ReNcell CX (cell line): Measurements from ENCODE around the genes INHBA and POLD2.

GRCh38 chr7:41047738-41048252 lies 655.1 kb downstream of the INHBA start:
- PRO-cap = no peak

DNA sequence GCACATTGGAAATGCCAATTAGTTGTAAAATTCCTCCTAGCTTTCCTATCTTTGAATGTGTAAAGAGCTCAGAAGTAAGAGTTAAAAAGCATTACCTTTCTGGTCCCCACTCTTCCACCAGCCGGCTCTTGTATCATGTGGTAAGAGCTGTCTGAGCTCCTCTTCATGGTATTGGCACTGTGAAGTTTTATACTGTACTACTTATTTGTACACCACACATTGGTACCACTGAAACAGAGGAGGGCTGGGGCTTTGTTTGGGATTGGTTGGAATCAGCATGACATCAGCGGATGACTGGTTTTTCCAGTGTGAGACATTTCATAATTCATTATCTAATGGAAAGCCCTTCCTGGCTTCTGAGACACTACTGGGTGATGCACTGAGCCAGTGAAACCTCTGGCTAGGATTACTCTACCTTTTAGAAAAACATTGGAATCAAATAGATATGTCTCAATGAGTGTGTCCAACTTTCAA lies at the start of gene INHBA:
Gene INHBA, minus strand, starts transcription at position 181 of the 474 bp plus-strand sequence.
- PRO-cap = no peak

DNA sequence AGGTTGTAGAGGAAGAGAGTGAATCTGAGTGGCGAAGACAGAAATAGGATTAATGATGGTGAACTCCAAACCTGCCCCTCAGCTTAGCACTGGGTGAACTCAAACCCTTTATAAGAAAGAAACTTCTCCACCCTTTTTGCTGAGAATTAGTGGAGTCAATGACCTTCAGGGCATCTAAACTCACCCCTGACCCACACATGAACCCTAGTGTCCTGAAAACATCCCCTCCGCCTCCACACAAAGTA lies 1.4 kb upstream of the INHBA start:
- PRO-cap = no peak

GRCh38 chr7:41705918-41706843 lies 3.3 kb upstream of the INHBA start:
- PRO-cap = no peak

GRCh38 chr7:42193104-42193667 lies 43.8 kb downstream of the GLI3 start:
- PRO-cap = no peak

DNA sequence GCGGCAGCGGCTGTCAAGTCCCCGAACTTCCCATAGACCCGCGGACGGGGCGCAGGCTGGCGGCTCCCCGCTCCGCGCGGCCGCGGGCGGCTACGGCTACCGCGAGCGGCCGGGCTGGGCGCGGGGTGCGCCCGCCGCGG lies 163 bp downstream of the GLI3 start:
- PRO-cap = no peak

GRCh38 chr7:42263778-42264561 lies 27.0 kb upstream of the GLI3 start:
- PRO-cap = bidirectional peak, plus-strand start at chr7:42264299, minus-strand start at chr7:42264106

DNA sequence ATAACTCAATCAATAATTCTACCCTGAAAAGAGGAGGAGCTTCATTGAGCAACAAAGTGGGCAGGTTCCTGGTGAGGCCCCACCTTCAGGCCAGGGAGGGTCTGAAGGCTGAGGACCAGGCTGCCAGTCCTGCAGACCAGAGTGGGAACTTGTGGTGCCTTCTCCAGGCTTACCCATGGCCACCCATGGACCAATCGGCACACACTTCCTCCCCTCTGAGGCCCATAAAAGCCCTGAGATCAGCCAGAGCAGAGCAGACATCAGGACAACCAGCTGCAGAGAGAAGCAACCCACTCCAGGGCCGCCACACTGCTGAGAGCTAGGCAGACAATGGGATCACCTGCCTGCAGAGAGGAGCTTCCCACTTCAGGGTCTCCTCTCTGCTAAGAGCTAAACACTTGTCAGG lies 34.1 kb downstream of the C7orf25 start:
- PRO-cap = no peak

DNA sequence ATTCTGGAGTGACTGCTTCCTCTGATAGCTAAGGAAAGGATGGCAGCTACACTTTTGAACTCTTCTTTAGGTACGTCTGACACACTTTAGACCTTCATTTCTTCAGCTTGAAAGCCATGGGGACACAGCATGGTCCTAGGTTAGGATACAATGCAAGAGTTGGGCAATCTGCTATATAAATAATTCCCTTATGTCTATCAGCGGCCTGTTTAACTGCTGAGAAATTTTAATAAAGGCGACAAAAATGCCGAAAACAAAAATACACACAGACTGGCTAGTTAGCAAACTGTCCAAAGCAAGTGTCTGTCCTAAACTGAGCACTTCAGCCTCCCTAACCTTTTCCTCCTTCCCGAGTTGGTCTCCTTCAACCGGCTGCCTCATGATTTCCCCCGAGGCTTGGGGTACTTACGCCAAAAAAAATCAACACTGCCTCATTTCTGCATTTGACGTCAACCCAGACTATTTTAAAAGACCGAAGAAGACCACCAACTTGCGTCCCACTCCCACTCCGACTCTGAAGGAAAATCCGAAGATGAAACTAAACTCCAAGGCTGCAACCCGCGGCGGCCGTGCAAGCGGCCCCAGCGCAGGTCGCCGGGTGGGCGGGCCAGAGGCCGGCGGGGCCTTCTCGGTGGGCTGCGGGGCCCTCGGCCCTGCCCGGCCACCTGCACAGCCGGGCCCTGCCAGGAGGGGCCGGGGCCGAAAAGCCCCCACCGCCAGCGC lies 650 bp downstream of the C7orf25 start:
- PRO-cap = unidirectional peak, plus-strand start at position 616 of the sequence

- PRO-cap = unidirectional peak, plus-strand start at chr7:43650559
These were observed 67.6 kb downstream of the STK17A start for GRCh38 chr7:43650361-43651000.

- PRO-cap = bidirectional peak, plus-strand start at chr7:43651585, minus-strand start at chr7:43651572
These were observed 68.3 kb downstream of the STK17A start for GRCh38 chr7:43651001-43651806.

DNA sequence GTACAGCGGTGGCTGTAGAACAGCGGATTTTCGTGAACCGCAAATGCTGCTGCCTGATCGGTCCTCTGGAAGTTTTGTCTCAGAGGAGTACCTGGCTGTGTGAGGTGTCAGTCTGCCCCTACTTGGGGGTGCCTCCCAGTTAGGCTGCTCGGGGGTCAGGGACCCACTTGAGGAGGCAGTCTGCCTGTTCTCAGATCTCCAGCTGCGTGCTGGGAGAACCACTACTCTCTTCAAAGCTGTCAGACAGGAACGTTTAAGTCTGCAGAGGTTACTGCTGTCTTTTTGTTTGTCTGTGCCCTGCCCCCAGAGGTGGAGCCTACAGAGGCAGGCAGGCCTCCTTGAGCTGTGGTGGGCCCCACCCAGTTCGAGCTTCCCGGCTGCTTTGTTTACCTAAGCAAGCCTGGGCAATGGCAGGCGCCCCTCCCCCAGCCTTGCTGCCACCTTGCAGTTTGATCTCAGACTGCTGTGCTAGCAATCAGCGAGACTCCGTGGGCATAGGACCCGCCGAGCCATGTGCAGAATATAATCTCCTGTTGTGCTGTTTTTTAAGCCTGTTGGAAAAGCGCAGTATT lies 20.1 kb downstream of the BLVRA start:
- PRO-cap = no peak

GRCh38 chr7:43866425-43866979 lies 2.8 kb downstream of the MRPS24 start:
- PRO-cap = no peak

DNA sequence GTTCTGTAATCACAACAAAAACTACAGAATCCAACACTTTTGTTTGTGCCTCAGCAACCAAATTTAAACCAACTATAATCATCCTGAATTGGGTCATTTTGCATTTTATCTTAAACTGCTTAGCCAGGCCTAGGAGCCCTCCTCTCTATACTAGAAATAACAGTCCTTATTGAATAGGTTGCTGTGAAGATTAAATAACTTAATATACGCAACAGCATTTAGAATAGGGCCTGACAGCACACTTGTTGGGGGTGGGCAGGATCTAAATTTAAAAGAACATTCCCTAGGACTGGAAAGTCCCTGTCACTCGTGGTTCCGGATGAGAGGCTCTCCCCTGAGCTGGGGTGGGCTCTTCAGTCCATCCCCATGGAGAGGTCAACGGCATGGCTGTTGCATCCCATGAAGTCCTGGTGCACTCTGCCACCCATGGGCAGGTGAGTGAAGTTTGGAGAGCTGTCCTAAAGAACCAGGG lies 5.4 kb downstream of the URGCP start:
- PRO-cap = no peak

DNA sequence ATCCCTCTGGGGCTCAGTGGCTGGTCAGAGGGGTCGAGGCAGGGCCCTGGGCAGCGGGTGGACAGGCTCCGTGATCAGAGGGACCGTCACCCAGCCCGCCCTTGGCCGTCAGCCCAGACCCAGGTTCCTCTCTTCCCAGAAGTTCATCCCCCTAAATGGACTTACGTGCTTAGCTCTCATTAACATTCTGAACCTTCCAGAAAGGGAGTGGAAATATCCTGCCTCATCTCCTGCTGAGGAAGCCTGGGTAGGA lies 22.7 kb upstream of the SPDYE1 start:
- PRO-cap = no peak

DNA sequence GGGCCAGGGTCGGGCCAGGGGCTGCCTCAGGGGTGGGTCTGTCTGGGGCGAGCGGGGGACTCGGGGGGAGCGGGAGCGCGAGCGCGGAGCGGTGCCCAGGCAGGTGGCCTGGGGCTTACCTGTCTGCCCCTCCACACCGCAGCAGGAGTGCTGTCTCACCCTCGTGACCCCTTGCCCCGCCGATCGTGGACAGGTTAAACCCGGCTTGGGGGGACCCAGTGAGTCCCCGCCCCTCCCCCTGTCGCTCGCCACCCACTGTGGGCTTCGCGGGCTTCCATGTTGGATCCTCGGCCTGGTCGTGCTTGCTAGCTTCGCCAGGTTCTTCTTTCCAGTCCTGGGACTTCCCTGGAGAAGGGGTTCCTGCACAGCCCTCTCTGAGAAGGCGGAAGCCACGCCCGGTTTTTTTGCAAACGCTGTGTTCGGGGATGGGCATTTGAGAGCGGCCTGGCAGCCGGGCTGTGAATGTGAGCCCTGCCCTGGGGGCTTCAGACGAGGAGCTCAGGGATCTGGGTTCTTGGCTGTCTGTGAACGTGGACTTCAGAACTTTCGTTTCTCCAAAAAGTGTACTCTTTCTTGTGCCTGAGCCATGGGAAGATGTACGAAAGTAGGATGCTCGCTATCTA lies 444 bp downstream of the DBNL start:
- PRO-cap = no peak

DNA sequence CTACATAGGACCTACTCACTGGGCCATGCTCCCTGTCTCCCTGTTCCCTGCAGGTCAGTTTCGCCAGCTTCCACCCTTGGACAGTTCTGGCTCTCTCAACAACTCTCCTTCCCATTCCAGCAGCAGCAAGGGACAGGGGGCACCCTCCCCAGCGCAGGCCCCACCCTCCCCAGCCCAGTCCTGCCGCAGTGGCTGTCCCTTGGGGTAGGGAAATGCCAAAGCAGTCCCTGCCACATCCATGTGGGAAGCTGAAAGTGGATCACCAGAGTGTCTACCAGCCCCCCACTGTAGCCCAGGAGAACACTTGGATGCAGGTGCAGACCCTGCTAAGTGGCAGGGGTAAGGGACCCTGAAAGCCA lies 2.5 kb upstream of the AEBP1 start:
- PRO-cap = no peak

DNA sequence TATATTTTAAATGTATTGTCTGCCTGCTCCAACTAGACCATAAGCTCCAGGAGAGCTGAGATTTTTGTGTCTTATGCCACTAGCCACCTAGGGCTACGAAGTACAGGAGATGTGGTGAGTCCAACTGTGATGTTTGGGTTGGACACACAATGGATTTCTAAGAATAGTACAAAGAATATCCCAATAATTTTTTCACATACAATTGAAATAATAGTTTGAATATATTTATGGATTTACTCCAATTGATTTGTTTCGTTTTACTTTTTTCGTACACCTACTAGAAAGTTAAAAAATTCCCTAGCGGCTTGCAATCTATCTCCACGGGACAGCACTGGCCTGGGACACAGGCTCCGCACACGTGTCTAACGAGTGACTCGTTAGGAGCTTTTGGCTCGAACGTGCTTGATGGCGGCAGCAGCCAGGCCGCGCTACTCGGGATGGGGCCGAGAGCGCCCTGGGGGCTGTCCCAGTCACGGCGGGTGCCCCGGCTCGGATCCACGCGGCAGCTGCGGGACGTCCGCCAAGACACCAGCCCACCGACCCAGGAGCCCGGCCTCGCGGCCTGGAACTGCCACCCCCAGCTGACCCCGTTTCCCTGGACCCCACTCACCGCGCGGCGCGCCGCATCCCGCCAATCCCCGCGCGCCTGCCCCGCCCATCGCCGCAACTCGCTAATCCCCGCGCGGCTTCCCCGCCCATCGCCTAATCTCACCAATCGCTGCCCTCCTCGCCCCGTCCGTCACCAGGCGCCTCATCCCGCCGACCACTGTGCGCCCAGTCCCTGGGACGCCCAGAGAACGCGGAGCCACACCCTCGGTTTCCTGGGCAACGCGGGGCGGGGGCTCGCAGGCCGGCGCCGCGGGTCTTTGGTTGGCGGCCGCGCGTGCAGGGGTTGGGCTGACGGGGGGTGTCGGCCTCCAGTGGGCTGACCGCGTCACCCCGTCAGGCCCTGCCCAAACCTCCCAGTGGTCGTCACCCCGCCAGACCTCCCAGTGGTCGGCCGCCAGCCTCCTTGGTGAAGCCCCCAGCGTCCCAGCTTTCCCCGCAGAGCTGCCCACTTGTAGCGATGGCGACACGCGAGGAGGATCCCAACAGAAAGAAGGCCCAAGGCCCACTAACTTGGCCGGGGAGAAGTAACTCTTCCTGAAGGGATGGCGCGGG lies at the start of gene POLD2:
Gene POLD2, minus strand, starts transcription at position 648 of the 1,161 bp plus-strand sequence.
- PRO-cap = bidirectional peak, plus-strand start at position 875 of the sequence, minus-strand start at position 564 of the sequence

- PRO-cap = no peak
These were observed 3.5 kb downstream of the NUDCD3 start for GRCh38 chr7:44486986-44487294.

GRCh38 chr7:44539868-44540590 lies 1.1 kb downstream of the NPC1L1 start:
- PRO-cap = no peak